Mammary microvascular endothelial cell (primary cell): Measurements from ENCODE around the gene CENPF.

- RAMPAGE, long total RNA, result no peak
Observed at GRCh38 chr1:211908955-211909290, 78.4 kb upstream of the LPGAT1 start.

DNA sequence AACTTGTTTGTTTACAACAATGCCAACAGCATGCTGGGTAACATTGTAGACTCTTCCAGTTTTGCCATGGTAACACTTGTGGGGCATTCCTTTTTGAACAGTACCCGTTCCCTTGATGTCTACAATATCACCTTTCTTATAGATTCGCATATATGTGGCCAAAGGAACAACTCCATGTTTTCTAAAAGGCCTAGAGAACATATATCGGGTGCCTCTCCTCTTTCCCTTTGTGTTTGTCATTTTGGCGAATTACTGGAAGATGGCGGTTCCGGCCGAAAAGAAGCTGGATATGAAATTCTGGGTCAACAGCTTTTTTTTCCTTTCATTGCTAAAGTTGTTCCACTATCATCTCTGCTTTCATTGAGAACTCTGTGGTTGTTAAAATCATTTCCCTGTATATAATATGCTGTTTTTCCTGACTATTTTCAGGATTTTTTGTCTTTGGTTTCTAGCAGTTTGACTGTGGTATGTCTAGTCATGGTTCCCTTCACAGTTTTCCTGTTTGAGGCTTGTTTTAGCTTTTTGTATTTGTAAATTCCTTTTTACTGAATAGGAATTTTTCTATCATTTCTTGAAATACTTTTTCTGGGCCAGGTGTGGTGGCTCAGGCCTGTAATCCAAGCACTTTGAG lies 16.3 kb downstream of the DTL start:
- RAMPAGE, long total RNA, result no peak

GRCh38 chr1:212328214-212328725 lies 43.1 kb downstream of the PPP2R5A start:
- RAMPAGE, long total RNA, result no peak

DNA sequence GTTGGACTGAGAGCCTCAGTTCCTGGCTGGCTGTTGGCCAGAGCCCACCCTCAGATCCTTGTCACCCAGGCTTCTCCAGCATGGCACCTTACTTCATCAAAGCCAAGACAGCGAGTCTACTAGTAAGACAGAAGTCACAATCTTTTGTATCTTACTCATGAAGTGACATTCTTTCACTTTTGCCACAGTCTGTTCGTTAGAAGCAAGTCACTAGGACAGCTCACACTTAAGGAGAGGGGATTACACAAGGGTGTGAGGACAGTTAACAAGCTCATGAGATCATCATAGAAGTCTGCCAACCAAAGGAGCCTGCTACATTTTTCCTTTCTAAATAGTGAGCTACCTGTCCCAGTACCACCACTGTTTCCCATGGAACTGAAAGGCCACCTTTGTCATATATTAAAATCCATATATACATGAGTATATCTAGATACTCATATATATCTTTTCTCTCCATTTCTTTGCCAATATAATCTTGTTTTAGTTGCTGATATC lies 61.5 kb downstream of the PACC1 start:
- RAMPAGE, long total RNA, result no peak

DNA sequence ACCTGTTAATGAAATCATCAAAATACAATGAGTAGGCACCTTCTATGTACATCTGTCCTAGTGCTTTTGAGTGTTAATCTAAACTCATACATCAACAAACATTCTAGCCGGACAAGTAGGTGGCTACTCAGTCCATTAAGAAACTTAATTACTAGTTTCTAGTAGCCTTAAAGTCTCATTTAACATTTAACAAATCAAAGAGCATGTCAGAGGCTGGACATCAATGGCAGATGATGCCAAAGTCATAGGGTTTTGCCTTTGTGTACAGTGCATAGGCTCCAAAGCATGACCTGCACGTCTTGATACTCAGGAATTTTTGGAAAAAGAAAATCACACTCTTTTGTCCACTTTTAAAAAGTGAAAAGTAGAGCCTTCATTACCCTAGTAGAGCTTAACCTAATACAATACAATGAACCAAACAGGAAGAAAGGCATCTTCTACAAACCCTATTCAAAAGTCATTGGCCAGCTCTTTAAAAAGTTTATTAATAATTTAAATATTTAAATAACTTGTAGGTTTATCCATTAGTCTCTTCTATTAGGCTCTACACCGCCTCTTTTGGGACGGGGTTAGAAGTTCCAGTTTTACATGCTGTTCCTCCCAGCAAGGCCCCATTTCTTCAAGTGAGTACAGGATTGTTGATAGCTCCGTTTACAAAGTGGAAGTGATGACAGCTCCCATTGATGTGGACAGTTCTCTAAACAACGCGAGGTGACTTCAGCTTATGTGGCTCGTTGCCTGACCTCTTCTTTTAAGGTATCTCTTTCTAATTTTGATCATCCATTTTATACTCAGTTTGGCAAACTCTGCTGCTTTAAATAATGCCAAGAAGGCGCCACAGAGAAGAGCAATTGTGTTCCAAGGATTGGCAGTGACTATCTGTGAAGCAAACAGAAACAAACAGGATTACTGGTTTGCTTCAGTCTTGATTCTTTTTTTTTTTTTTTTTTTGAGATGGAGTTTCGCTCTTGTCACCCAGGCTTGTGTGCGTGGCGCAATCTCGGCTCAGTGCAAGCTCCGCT lies 49.9 kb downstream of the PACC1 start:
- RAMPAGE, long total RNA, result no peak

- RAMPAGE, long total RNA, result no peak
Observed at GRCh38 chr1:212484679-212485748, 52.3 kb downstream of the NENF start.

DNA sequence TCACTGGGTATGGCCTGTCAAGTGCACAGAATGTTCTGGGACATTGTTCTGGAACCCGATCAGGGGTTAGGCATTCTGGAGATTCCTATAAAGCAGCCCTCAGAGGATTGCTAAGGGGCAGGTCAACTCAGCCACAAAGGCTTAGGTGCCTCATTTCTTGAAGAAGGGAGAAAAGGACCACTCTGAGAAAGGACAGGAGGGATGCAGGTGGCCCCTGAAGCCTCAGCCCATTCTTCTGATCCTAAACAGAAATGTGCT lies 14.7 kb downstream of the GARIN4 start:
- RAMPAGE, long total RNA, result no peak

DNA sequence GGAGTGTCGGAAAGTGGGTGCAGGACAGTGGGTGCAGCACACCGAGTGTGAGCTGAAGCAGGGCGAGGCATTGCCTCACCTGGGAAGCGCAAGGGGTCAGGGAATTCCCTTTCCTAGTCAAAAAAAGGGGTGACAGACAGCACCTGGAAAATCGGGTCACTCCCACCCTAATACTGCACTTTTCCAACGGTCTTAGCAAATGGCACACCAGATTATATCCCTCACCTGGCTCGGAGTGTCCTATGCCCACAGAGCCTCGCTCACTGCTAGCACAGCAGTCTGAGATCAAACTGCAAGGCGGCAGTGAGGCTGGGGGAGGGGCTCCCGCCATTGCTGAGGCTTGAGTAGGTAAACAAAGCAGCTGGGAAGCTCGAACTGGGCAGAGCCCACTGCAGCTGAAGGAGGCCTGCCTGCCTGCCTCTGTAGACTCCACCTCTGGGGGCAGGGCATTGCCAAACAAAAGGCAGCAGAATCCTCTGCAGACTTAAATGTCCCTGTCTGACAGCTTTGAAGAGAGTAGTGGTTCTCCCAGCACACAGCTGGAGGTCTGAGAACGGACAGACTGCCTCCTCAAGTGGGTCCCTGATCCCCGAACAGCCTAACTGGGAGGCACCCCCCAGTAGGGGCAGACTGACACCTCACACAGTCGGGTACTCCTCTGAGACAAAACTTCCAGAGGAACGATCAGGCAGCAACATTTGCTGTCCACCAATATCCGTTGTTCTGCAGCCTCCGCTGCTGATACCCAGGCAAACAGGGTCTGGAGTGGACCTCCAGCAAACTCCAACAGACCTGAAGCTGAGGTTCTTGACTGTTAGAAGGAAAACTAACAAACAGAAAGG lies 34.1 kb downstream of the GARIN4 start:
- RAMPAGE, long total RNA, result no peak

GRCh38 chr1:213326786-213327271 lies 275.8 kb downstream of the RPS6KC1 start:
- RAMPAGE, long total RNA, result no peak

GRCh38 chr1:213728756-213729372 lies 258.9 kb upstream of the PROX1 start:
- RAMPAGE, long total RNA, result no peak

DNA sequence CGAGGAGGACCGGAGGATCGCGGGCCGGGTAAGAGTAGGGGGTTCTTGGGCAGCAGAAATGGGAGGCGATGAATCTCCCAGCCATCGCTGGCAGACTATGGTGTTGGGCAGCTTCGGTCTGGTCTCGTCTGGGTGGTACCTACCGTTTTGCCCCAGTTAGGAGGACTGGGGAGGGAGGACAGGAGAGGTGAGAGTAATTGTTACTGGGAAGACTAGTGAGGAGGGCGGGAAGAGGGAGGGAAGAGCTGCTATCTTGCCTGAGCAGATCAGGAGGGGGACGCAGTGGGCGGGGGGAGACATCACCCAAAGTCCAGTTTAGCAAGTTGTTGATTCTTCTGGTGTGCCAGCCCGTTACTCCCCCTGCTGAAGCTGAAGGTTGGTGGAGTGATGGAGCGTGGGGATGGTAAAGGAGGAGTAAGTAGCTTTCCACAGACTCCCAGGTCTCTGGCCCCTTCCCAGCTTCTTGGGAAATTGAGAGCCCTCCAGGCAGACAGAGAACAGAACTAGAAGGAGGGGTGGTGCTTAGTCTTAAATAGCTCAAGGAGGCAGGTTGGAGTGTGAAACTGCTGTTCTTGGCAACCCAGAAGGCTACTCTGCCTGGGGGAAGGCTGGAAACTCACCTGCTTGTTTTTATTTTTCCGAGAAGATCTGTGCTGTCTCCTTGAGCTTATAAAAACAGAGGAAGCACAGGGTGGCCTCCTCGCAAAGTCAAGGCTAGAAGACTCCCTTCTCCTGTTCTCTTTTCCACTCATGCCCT lies 1.8 kb downstream of the PROX1 start:
- RAMPAGE, long total RNA, result no peak

DNA sequence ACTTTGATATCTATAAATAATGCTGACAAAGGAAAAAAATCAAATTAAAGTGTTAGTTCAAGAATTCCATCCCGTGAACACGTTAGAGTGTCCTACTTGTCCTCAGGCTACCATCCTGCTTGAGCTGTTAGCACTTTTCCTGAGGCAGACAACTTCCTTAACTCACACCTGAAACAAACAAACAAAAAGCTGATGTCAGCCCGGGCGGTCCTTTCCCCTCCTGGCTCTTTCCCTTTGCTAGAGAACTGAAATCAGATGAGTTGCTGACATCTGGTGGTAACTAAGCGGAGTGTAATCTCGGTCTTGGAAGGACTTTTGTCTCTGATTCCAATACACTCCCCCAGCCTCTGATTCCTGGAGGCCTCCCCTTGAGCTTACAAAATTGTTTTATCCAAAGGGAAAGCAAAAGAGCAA lies 135.3 kb downstream of the PROX1 start:
- RAMPAGE, long total RNA, result no peak

DNA sequence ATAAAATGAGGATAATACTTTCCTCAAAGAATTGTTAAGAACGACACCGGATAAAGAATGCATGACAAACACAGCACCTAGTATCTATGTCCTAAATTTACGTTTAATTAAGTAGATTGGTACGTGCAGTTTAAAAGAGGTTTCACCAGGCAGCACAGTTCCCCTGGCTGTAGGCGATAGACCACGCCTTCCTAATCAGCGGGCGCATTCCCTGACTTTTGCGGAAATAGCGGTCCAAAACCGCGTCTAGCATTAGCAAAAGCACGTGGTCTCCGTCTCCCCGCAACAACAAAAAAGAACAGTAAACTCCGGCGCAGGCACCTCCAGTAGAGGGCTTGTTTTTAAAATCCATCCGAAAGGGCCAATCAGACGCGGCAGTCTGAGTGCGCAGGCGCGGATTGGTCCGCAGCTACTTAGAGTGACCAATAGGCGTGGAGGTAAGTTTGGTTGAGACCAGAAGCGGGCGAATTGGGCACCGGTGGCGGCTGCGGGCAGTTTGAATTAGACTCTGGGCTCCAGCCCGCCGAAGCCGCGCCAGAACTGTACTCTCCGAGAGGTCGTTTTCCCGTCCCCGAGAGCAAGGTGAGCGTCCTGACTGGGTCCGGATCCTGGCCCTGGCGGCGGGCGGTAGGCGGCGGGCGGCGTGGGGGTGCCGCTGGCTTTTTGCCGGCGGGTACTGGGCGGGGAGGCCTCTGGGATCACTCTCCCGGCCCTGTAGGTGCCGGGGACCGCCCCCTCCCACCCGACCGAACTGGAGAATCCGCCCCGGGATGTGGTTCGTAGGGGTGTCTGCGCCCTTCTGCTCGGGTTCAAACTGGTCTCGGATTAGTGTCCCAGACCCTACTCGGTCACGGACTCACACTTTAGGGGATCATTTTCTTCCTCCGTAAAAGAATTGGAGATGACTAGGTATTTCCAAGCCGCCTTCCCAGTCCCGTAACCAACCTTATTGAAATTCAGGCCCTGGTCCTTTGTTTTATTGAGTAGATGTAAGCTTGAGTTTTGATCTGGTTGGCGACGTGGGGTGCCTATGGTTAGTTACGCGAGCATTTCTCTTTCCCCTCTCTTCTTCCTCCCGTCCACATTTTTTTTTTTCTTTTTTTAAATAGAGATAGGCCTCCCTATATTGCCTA lies at the start of gene CENPF:
CENPF (plus strand) TSS at position 456 of the 1,133 bp plus-strand sequence.
- RAMPAGE, long total RNA, result start-site peak on the plus strand centred at position 494 of the sequence, 78 bp wide, 1,481 and 509 reads in 2 replicates

DNA sequence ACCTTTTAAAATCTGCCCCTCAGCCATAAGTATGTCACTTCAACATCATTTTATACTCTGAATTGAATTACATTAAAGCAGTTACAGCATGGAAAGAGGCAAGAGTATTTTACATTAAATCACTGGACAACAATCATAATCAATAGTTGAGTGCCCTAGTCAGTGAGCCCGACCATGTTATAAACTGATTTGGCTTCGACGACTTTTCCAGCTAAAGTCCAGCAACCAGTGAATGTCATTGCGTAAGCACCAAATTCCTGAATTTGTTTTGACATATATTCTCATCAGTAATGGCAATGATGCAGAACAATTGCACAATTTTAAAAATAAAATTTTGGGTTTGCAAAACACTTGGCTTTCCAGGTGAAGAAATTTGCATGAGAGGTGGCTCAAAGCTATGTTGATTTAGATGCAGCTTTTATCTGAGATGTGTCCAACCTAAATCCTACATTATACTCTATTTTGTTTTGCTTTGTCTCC lies 59.1 kb upstream of the KCNK2 start:
- RAMPAGE, long total RNA, result no peak

GRCh38 chr1:215567532-215568564 lies 744 bp downstream of the KCTD3 start:
- RAMPAGE, long total RNA, result no peak

DNA sequence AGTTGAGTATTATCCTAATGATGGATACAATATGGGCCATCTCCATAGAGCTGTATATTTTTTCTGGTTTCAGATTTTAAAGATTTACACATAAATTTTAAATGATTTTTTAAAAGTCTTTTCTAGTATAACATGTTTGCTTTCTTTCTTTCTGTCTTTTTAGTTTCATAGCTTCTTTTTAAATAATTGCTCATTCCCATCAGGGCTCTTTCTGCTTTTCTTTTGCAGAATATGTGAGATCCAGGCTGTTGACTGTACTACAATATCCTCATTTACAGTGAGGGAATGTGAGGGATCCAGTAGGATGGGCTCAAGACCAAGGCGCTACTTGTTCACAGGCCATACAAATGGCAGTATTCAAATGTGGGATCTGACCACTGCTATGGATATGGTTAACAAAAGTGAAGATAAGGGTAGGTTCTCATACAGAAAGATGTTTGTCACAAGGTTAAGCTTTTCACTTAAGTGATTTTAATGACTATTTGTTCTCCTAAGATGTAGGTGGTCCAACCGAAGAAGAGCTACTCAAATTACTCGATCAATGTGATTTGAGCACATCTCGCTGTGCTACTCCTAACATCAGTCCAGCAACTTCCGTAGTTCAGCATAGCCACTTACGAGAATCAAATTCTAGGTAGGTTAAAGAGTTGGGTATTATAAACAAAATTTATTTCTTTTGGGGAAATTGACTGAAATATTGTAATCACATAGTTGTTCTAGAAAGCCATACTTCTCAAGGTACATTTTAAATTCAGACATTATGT lies 51.7 kb downstream of the KCTD3 start:
- RAMPAGE, long total RNA, result no peak

- RAMPAGE, long total RNA, result no peak
Observed at GRCh38 chr1:216311332-216311970, 111.8 kb downstream of the USH2A start.

DNA sequence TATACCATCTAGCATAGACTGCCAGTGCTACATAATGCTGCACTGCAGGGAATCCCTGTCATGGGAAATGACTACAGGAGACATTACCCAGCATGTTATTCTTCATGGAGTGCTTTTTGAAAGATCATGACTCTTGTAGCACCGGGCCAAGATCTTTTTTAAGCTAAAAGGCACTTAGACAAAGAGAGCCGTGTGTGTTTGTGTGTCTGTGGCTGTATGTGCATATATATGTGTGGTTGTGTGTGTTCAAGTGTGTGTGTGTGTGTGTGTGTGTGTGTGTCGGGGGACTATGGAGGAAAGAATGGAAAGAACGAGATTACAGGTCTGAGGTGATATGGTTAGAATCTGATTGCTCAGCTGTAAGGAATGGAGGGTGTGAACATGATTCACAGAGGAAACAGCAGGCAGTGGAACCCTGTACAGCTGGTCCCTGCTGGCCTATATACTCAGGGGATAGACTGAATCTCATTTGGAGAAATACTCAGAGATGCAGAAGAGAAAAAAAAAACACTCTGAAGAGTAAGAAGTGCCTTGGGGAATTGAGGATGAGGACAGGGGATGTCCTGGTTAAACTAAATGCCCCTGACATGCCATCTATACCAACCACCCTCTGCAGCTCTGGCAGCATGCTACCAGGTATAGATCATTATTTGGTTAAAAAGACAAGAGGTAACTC lies 180.1 kb upstream of the ESRRG start:
- RAMPAGE, long total RNA, result no peak

- RAMPAGE, long total RNA, result no peak
Observed at GRCh38 chr1:216905151-216905587, 181.9 kb upstream of the ESRRG start.

- RAMPAGE, long total RNA, result no peak
Observed at GRCh38 chr1:217924713-217925317, 293.7 kb downstream of the SPATA17 start.